IMR-90 (cell line): ENCODE measurements around the genes TREML4 and BYSL.

DNA sequence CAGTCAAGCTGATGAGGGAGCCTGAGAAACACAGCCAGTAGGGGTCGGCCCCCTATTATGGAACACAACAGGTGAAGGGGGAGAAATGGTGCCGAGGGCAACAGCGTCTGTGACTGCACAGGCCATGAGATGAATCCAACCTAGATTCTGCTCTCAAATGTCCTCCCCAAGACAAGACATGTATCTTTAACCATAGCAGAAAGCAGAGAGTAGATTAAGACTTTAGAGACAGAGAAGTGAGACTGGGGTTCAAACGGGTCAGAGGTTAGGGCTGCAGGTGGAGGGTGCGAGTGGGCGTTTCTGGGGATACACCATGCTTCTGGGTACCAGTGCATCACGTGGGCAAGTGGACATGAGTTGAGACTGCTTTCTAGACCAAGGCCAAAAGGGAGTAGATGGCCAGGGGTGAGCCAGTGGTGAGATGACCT, 156.3 kb upstream of the LRFN2 start:
- RRBS, result no CpG with 5 or more reads among the region's 7 CpGs
CAGE:
- cytosol, long polyA plus RNA, result no peak
- long polyA plus RNA, result no peak
- nucleus, long polyA plus RNA, result no peak

GRCh38 chr6:41049446-41049915, 3.5 kb upstream of the APOBEC2 start:
- RRBS, result no CpG with 5 or more reads among the region's 1 CpG
CAGE:
- cytosol, long polyA plus RNA, result no peak
- long polyA plus RNA, result no peak
- nucleus, long polyA plus RNA, result no peak

- RRBS, result no CpG with 5 or more reads among the region's 6 CpGs
CAGE:
- cytosol, long polyA plus RNA, result no peak
- long polyA plus RNA, result no peak
- nucleus, long polyA plus RNA, result no peak
Measured at GRCh38 chr6:41053454-41054053, 552 bp downstream of the APOBEC2 start.

- RRBS, result no CpG with 5 or more reads among the region's 8 CpGs
CAGE:
- cytosol, long polyA plus RNA, result no peak
- long polyA plus RNA, result no peak
- nucleus, long polyA plus RNA, result no peak
Measured at GRCh38 chr6:41080443-41081238, 7.9 kb downstream of the NFYA start.

DNA sequence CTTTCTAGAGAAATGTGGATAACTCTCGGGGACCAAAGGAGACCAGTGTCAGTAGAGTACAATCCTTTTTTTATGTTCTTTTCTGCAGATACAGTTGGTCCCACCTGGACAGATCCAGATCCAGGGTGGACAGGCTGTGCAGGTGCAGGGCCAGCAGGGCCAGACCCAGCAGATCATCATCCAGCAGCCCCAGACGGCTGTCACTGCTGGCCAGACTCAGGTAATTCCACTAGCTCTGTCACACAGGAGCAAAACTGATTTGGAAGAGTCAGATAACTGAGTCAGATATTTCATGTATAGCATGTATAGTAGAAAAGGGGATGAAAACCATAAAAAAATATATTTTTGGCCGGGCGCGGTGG, 16.7 kb downstream of the NFYA start:
- RRBS, result no CpG with 5 or more reads among the region's 5 CpGs
CAGE:
- cytosol, long polyA plus RNA, result no peak
- long polyA plus RNA, result no peak
- nucleus, long polyA plus RNA, result no peak

DNA sequence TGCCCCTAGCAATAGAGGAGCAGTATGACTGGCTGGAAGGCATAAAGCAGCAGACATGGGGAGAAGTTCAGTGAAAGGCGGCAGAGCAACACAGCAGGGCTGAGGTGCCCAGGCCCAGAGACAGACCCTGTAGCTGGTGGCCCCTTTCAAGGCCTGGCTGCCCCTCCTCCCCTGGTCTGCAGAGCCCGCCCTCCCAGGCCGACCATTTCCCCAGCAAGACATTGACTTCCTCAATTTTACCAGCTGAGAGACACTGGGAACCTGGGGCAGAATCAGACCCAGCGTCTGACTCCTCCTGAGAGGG, at the start of gene TREML4:
Gene TREML4 (plus strand): TSS at position 275 of the 304 bp plus-strand sequence.
- RRBS, result no CpG with 5 or more reads among the region's 4 CpGs
CAGE:
- cytosol, long polyA plus RNA, result no peak
- long polyA plus RNA, result no peak
- nucleus, long polyA plus RNA, result no peak

GRCh38 chr6:41277597-41278021, 8.9 kb downstream of the TREM1 start:
- RRBS, result no CpG with 5 or more reads among the region's 2 CpGs
CAGE:
- cytosol, long polyA plus RNA, result no peak
- long polyA plus RNA, result no peak
- nucleus, long polyA plus RNA, result no peak

GRCh38 chr6:41426211-41427052, 91.0 kb downstream of the NCR2 start:
- RRBS, result no CpG with 5 or more reads among the region's 30 CpGs
CAGE:
- cytosol, long polyA plus RNA, result no peak
- long polyA plus RNA, result no peak
- nucleus, long polyA plus RNA, result no peak

DNA sequence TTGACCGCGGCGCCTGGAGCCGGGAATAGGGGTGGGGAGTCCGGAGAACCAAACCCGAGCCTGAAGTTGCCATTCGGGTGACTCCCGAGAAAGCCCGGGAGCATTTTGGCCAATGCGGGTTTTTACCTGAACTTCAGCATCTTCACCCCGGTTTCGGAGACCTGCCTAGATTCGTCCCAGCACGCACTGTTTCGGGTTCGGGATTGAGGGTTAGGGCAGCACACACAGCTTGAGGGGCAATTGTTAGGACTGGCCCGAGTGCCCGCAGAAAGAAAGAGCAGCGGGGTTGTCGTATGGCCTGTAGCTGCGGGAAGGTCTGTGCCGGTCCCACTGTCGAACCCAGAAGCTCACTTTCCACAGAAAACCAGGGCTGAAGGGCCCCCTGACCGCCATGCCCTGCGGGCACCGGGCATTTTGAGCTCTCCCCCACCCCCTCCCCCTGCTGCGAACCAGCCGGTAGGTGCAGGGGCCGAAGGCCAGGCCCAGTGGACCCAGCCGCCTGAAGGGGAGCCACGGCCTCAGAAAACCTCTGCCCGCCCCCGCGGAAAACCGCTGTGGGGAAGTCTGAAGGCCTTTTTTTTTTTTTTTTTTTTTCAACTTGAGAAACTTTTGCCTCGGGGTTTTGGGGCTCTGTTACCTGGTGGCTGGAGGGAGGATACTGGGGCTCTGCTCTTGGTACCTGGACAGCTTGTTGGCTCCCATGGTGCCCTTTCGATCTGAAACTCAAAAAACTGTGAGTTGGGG, 2.2 kb downstream of the FOXP4 start:
- RRBS, result 33% methylated on average over 17 of the region's 37 CpGs
CAGE:
- cytosol, long polyA plus RNA, result no peak
- long polyA plus RNA, result no peak
- nucleus, long polyA plus RNA, result no peak

DNA sequence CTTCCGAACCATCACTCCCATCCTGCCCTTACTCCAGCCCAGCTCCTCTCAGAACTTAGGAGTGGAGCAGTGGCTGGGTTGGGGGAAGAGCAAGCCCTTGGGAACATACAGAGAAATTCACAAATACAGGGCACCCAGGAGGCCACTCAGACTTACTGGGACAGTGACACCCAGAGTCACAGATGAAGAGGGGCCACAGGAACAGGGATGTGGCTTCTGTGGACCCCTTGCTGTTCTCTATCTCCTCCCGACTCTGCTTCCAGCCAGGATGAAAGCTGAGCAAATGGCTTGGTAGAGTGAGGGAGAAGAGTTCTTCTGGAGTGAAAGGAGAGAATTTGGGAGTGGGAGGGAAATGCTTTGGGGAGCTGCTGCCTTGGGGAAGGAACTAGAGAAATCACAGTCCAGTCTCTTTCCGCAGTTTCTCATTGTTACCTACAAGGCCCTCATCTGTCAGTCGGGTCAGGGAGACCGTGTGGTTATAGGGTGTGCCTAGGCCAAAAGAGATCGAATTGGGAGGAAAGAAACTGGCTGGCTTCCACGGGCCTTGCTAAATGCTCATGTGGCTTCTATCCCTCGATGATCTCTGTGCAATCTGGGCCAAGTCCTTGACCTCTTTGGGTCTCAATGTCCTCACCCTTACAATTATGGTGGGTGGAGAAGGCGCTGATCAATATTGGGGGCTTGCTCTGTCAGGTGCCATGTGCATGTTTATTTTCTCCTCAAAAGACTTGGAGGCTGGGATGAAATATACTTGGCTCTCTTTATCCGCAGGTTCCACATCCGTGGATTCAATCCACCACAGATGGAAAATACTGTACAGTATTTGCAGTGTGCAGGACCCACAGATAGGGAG, 17.1 kb downstream of the FOXP4 start:
- RRBS, result no CpG with 5 or more reads among the region's 11 CpGs
CAGE:
- cytosol, long polyA plus RNA, result no peak
- long polyA plus RNA, result no peak
- nucleus, long polyA plus RNA, result no peak

GRCh38 chr6:41568573-41569464, 22.6 kb downstream of the FOXP4 start:
- RRBS, result no CpG with 5 or more reads among the region's 15 CpGs
CAGE:
- cytosol, long polyA plus RNA, result no peak
- long polyA plus RNA, result no peak
- nucleus, long polyA plus RNA, result no peak

- RRBS, result 6% methylated on average over 24 of the region's 46 CpGs
CAGE:
- cytosol, long polyA plus RNA, result no peak
- long polyA plus RNA, result no peak
- nucleus, long polyA plus RNA, result no peak
Measured at GRCh38 chr6:41636798-41637291, 1.4 kb upstream of the MDFI start.

DNA sequence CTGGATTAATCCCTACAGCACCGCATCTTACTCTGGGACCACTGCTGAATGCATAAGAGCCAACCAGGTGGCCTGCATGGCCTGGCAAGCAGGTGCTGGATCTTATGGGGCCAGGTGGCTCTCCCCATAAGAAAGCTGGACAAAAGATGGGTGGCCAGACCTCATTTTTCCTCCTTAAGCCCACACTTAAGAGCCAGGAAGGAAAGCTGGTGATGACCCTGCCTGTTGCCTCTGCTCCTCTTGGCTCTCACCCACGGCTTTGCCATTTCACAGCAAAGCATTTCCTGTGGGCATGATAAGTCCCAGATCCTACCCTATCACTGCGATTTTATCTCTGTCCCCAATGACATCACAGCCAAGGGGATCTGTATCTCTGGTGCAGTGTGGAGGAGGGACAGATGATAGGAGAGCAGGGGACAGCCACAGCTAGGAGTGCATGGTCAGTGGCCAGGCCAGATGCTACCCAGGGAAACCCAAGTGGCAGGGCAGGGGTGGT, 5.0 kb downstream of the TFEB start:
- RRBS, result no CpG with 5 or more reads among the region's 3 CpGs
CAGE:
- cytosol, long polyA plus RNA, result no peak
- long polyA plus RNA, result no peak
- nucleus, long polyA plus RNA, result no peak

DNA sequence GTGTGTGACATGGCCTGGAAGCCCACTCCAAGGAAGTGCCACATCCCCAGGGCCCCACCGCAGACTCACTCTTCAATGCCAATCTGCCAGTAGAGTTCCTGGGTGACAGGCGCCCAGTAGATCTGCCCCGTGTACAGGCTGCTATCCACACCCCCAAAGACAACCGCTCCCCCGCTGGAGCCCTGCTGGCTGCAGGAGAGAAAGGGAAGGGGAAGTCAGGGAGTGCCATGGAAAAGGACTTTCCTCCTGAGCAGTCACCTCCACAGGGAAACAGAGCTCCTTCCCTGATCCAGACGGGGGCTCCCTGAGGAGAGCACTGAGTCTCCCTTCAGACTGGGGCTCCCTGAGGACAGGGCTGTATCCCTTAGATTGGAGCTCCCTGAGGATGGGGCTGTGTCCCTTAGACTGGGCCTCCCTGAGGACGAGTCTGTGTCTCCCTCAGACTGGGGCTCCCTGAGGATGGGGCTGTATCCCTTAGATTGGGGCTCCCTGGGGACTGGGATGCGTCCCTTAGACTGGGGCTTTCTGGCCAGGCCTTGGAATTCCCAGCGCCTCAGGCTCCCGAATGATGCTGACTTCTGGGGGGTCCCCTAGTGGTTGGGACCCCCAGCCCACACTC, 5.1 kb upstream of the TFEB start:
- RRBS, result no CpG with 5 or more reads among the region's 10 CpGs
CAGE:
- cytosol, long polyA plus RNA, result no peak
- long polyA plus RNA, result no peak
- nucleus, long polyA plus RNA, result no peak

DNA sequence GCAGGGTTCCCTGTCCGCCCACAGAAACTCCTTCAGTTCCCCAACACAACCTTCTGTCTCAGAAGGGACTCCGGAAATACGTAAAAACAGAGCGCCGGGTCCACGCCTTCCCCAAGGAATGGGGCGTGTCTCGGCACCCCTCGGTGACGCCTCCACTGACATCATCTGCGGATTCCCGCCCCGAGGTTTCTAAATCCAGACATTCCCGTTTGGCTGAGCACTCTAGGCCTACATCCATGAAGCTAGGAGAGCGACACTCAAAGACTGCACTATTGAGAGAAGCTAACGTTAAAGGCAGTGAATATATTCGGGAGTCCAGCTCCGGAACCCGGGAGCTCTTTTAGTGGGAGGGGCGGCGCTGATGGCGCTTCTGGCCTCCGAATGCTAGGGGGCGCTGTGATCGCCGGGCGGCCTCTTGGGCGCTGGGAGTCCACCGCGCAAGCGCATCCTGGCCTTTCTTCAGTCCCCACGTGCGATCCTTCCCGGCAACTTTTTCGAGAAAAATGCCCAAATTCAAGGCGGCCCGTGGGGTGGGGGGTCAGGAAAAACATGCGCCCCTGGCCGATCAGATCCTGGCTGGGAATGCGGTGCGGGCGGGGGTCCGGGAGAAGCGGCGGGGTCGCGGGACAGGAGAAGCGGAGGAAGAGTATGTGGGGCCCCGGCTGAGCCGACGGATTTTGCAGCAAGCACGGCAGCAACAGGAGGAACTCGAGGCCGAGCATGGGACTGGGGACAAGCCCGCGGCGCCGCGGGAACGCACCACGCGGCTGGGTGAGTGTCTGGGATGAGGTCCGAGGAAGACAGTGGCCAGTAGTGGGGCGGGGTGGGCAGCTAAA, at the start of gene BYSL:
Gene BYSL (plus strand): TSS at position 440 of the 836 bp plus-strand sequence.
- RRBS, result 1% methylated on average over 21 of the region's 64 CpGs
CAGE:
- cytosol, long polyA plus RNA, result start-site peak on the minus strand centred at position 57 of the sequence, 52 bp wide, 79 and 503 reads in 2 replicates; start-site peak on the plus strand centred at position 443 of the sequence, 8 bp wide, 289 and 273 reads in 2 replicates; start-site peak on the plus strand centred at position 574 of the sequence, 86 bp wide, 34 and 41 reads in 2 replicates
- long polyA plus RNA, result start-site peak on the minus strand centred at position 42 of the sequence, 44 bp wide, 100 and 269 reads in 2 replicates; start-site peak on the plus strand centred at position 451 of the sequence, 27 bp wide, 472 and 295 reads in 2 replicates
- nucleus, long polyA plus RNA, result start-site peak on the minus strand centred at position 57 of the sequence, 51 bp wide, 37 and 67 reads in 2 replicates; start-site peak on the plus strand centred at position 451 of the sequence, 27 bp wide, 366 and 171 reads in 2 replicates

DNA sequence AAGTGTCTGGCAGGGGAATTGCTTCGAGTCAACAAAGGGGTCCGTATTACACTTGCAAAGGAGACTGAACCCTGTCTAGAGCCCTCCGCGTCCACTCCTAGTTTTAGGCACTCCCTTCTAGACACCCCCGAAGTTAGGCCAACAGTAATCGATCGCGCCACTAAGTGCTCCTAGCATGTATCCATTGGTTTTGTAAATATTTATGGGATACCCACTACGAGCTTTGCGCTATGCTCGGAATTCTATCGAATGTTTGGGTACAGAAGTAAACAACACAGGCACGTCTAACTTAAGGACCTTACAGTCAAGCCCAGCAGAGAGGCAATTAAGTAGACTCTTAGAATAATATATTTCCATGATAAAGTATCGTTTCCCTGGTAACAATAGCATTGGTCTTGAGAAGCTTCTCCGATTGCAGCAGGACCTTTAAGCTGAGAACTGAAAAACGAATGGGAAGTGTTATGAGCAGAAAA, 633 bp downstream of the BYSL start:
- RRBS, result no CpG with 5 or more reads among the region's 16 CpGs
CAGE:
- cytosol, long polyA plus RNA, result no peak
- long polyA plus RNA, result no peak
- nucleus, long polyA plus RNA, result no peak

- RRBS, result no CpG with 5 or more reads among the region's 4 CpGs
CAGE:
- cytosol, long polyA plus RNA, result no peak
- long polyA plus RNA, result no peak
- nucleus, long polyA plus RNA, result no peak
Measured at GRCh38 chr6:41967021-41967377, 25.4 kb upstream of the CCND3 start.

GRCh38 chr6:42007534-42008290, 42.6 kb upstream of the TAF8 start:
- RRBS, result no CpG with 5 or more reads among the region's 18 CpGs
CAGE:
- cytosol, long polyA plus RNA, result no peak
- long polyA plus RNA, result no peak
- nucleus, long polyA plus RNA, result no peak

DNA sequence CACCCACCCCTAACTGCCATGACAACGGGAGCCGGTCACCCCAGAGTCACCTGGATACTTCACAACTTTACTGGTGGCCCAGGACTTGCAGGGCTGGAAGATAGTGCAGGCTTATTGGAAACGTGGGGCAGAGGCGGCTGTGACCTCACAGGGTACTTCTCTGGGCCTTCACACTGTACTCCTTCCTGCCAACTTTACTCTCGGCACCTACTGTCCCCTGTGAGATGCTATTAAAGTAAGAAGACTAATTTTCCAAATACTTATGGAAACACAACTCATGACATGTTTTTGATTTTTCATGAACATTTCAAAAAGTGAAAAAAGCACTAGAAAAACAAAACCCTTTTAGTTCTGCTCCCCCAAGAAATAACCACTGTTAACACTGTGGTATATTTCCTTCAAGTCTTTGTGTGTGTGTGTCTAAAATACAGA, 19.0 kb upstream of the TAF8 start:
- RRBS, result no CpG with 5 or more reads among the region's 5 CpGs
CAGE:
- cytosol, long polyA plus RNA, result no peak
- long polyA plus RNA, result no peak
- nucleus, long polyA plus RNA, result no peak

- RRBS, result 36% methylated on average over 48 of the region's 95 CpGs
CAGE:
- cytosol, long polyA plus RNA, result no peak
- long polyA plus RNA, result no peak
- nucleus, long polyA plus RNA, result no peak
Measured at GRCh38 chr6:42103935-42105255, 38.0 kb downstream of the C6orf132 start.